ENCODE measurements around a stretch of chr10.

DNA sequence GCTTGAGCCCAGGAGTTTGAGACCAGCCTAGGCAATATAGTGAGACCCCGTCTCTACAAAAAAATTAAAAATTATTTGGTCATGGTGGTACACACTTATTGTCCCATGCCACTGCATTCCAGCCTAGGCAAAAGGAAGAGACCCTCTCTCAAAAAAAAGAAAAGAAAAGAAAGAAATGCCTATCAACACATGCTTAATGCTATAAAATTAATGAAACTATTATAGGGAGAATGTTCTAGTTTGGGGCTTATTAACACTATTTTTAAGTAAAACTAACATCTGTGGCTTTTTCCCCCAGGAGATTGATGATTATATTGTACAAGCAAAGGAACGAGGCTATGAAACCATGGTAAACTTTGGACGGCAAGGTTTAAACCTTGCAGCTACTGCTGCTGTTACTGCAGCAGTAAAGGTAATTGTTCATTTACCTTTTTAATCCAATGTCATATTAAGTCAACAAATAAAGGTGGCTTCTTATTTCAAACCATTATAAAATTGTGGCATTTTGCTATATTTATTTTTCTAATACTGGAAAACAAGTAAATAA lies 77.7 kb downstream of the REEP3 start:
- PRO-cap, 3 experiments, result no peak in any of the 3 experiments

DNA sequence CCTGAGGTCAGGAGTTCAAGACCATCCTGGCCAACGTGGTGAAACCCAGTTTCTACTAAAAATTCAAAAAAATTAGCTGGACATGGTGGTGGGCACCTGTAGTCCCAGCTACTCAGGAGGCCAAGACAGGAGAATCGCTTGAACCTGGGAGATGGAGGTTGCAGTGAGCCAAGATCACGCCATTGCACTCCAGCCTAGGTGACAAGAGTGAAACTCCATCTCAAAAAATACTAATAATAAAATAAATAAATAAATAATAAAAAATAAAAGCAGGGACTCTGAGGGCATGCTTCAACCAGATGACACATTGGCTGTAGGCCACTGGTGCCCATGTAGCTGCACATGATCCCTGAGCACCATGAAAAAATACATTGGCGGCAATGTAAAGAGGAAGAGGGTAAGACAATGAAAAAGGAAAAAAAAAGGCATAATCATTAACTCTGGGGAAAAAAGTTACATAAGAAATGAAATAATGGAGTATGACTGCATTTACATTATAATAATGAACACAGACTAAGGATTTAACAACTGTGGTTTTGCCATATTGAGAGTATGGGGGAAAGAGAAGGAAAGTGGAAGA lies 80.6 kb downstream of the REEP3 start:
- PRO-cap, 3 experiments, result no peak in any of the 3 experiments

DNA sequence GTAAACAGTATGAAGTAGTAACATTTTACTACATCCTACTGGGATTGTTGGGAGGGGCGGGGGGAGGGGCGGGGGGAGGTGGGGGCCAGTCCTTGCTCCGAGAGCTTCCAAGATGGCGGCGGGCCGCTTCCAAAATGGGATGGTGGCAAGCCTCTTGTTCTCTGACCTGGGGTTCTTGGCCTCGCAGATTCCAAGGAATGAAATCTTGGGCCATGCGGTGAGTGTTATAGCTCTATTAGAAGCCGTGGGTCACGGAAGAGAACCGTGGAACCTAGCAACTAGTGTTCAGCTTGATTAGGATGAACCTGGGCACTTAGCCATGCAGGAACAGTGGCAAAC lies 143.3 kb downstream of the REEP3 start:
- PRO-cap, 3 experiments, result no peak in any of the 3 experiments

GRCh38 chr10:63670179-63670765 lies 149.1 kb downstream of the REEP3 start:
- PRO-cap, 3 experiments, result peak in 1 of 3 experiments; most common plus-strand start chr10:63670656 (in 1); most common minus-strand start chr10:63670340 (in 1)

- PRO-cap, 3 experiments, result no peak in any of the 3 experiments
Observed at GRCh38 chr10:63682154-63682771, 161.1 kb downstream of the REEP3 start.

- PRO-cap, 3 experiments, result no peak in any of the 3 experiments
Observed at GRCh38 chr10:63700776-63701117, 179.5 kb downstream of the REEP3 start.

DNA sequence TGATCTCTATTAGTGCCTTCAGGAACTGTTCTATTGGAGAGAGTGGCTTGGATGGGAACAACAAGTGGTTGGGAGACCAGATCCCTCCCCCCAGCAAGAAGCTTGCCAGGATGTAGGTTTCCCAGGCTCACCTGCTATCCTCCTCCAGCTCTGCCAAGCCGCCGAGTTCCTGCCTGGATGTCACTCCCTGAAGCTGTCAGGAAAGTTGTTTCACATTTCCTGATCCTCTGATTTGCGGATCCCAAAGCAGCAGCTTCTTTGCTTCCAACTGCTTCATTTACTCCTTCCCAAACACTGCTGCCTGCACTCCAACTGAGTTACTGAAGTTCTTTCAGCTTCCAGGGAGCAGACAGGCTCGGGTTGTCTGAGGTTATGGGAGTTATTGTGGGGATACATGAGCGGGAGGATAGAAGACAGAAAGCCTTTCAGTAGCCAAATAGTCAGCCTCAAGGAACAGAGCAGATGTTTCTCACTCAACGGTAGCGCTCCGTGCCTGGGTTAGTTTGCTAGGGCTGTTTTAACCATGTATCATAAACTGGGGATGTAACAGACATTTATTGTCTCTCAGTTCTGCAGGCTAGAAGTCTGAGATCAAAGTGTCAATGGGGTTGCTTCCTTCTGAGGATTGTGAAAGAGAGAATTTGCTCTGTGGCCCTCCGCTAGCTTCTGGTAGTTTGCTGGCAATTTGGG lies 515.9 kb downstream of the REEP3 start:
- PRO-cap, 3 experiments, result no peak in any of the 3 experiments

GRCh38 chr10:66717541-66717893 lies 208.3 kb upstream of the LRRTM3 start:
- PRO-cap, 3 experiments, result no peak in any of the 3 experiments

DNA sequence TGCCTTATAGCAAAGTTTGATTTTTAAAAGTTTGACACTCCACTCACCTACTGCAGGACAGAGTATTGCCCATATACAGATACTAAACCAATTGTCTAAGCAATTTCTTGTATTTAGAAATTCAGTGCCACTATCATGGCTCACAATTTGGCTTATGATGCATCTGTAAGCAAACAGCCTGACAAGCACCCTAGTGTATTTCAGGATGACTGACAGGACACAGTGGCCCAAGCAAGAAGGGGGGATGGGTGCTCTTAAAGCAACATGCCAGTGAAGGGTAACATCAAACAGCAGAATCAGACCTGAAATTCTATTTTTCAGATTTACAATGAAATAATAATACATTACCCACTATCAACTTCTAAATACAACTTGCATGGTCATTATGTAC lies 30.5 kb downstream of the CTNNA3 start:
- PRO-cap, 3 experiments, result no peak in any of the 3 experiments

DNA sequence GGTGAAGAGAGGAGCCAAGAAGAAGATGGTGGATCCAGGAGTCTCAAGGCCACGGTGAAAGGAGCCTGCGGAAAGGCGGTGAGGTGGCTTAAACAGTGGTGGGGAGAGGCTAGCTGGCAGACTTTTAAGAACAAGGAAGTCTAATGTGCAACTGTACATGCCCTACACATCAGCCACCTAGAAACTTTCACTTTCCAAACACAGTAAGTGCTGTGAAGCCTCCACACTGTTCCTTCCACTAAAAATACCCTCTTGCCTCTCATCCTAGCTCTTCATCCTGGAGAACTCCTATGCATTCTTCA lies 54.4 kb downstream of the DNAJC12 start:
- PRO-cap, 3 experiments, result no peak in any of the 3 experiments

GRCh38 chr10:68097069-68097573 lies 12.2 kb upstream of the MYPN start:
- PRO-cap, 3 experiments, result no peak in any of the 3 experiments

DNA sequence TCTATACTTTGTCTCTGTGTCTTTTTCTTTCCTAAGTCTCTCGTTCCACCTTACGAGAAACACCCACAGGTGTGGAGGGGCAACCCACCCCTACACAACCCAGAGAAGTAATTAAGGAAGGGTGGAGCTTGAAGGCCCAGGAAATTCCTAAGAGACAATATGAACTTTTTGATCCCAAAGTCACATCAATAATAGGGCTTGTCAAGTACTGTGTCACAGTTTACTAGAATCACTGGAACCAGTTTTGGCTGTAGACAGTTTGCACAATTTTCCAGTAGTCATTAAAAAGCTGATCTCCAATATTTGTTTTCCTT lies 824 bp downstream of the SLC25A16 start:
- PRO-cap, 3 experiments, result peak in 1 of 3 experiments; most common minus-strand start position 113 of the sequence (in 1)

GRCh38 chr10:68573521-68574325 lies 13.6 kb downstream of the TET1 start:
- PRO-cap, 3 experiments, result no peak in any of the 3 experiments

DNA sequence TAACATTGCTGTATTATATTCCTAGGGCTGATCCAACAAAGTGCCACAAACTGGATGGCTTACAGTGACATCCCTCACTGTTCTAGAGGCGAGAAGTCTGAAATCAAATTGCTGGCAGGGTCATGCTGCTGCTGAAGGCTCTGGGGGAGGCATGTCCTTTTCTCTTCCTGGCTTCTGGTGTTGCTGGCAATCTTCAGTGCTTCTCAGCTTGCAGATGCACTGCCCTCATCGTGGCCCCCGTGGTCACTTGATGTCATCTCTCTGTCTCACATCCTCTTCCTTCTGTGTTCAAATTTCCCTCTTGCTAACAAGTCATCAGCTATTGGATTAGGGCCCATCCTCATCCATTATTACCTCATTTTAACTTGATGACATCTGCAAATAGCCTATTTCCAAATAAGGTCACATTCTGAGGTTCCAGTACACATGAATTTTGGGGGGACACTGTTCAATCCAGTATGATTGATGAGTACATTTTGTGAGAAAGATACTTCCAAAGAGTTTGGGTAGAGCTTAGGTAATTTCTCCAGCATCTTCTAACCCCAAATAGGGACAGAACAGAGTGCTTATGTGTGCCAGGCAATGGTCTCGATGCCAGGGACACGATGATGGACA lies 36.6 kb upstream of the SRGN start:
- PRO-cap, 3 experiments, result peak in 3 of 3 experiments; most common minus-strand start position 176 of the sequence (in 3)

GRCh38 chr10:69051960-69052780 lies 35.7 kb upstream of the SRGN start:
- PRO-cap, 3 experiments, result peak in 3 of 3 experiments; most common plus-strand start chr10:69052294 (in 3); most common minus-strand start chr10:69052211 (in 3)

DNA sequence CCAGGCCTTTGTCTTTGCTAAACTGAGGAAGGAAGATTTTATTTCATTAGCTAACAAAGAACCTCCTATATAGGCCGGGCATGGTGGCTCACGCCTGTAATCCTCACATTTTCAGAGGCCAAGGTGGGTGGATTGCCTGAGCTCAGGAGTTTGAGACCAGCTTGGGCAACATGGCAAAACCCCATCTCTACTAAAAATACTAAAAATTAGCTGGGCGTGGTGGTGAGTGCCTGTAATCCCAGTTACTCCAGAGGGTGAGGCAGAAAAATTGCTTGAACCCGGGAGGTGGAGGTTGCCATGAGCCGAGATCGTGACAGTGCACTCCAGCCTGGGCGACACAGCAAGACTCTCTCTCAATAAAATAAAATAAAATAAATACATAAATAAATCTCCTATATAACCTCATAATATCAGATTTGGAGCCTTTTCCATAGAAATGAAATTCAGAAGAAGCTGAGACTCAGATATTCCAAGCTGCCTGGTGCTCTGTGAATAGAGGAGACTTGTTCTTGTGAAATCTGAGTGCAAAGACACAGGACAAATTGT lies 7.7 kb downstream of the SRGN start:
- PRO-cap, 3 experiments, result no peak in any of the 3 experiments

DNA sequence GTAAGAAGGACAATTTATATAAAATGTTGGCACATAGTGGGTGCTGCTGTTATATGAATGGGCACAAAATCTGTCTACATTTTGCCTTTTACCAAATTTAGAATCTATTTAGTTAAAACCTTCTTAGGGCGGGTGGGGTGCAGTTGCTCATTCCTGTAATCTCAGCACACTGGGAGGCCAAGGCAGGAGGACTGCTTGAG lies 8.6 kb downstream of the SRGN start:
- PRO-cap, 3 experiments, result no peak in any of the 3 experiments

- PRO-cap, 3 experiments, result no peak in any of the 3 experiments
Observed at GRCh38 chr10:69096790-69097006, 8.8 kb downstream of the SRGN start.

DNA sequence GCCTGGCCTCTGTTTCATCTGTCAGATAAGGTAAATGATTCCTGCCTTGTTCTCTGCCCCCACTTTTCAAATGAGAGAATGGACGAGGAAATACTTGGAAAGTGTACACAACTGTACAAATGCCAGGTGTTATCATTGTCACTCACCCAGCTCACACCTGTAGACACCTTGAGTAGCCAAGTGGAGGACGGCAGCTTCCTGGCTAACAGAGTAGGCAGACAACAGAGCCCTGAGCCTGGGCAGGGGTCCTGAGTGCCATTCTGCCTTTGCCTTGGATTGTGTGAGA lies 14.0 kb downstream of the HK1 start:
- PRO-cap, 3 experiments, result no peak in any of the 3 experiments

DNA sequence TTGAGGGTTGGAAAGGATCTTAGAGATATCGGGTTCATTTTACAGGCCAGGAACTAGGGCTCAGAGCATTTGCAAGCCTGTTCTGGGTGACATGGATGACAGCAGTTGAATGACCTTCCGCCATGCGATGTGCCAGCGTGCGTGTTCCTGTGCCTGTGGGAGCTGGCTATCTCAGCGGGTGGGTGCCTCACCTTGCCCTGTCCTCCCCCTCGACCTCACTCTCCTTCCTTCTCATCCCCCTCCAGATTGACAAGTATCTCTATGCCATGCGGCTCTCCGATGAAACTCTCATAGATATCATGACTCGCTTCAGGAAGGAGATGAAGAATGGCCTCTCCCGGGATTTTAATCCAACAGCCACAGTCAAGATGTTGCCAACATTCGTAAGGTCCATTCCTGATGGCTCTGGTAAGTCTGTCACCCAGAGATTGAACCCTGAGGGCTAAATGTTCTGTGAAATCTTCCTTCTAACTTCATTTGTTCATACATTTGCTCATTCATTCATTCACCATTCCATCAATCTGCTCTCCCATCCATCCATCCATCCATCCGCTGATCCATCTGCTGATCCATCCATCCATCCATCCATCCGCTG lies 25.0 kb downstream of the HK1 start:
- PRO-cap, 3 experiments, result no peak in any of the 3 experiments